Metanephros (tissue), 2 donors: ENCODE measurements around the genes PRXL2A and RGR.

- RAMPAGE, long total RNA = no peak
These were observed 23.1 kb downstream of the PLAC9 start for GRCh38 chr10:80155297-80156449.

DNA sequence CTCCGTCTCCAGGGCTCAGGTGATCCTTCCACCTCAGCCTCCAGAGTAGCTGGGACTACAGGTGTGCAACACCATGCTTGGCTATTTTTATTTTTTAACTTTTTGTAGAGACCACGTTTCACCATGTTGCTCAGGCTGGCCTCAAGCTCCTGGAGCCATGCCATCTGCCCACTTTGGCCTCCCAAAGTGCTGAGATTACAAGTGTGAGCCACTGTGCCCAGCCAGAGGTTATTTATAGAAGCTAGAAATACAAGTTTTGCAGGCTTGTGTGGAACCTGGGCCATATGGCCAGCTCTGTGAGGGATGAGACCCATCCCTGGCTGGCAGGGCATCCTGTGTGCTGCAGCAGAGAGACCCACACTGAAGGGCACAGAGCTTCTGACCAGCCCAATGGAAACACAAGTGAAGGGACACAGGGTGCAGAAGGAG, 35.6 kb downstream of the MAT1A start:
- RAMPAGE, long total RNA = no peak

- RAMPAGE, long total RNA = no peak
These were observed 3.3 kb downstream of the MAT1A start for GRCh38 chr10:80286079-80286733.

GRCh38 chr10:80324084-80324443, 32.5 kb downstream of the DYDC1 start:
- RAMPAGE, long total RNA = no peak

GRCh38 chr10:80357600-80358079, 1.1 kb downstream of the DYDC2 start:
- RAMPAGE, long total RNA = no peak

- RAMPAGE, long total RNA = no peak
These were observed at the start of gene PRXL2A for GRCh38 chr10:80408131-80409195. PRXL2A (plus strand) TSS chr10:80408551.

GRCh38 chr10:80464504-80465478, 10.7 kb downstream of the TSPAN14 start:
- RAMPAGE, long total RNA = no peak

DNA sequence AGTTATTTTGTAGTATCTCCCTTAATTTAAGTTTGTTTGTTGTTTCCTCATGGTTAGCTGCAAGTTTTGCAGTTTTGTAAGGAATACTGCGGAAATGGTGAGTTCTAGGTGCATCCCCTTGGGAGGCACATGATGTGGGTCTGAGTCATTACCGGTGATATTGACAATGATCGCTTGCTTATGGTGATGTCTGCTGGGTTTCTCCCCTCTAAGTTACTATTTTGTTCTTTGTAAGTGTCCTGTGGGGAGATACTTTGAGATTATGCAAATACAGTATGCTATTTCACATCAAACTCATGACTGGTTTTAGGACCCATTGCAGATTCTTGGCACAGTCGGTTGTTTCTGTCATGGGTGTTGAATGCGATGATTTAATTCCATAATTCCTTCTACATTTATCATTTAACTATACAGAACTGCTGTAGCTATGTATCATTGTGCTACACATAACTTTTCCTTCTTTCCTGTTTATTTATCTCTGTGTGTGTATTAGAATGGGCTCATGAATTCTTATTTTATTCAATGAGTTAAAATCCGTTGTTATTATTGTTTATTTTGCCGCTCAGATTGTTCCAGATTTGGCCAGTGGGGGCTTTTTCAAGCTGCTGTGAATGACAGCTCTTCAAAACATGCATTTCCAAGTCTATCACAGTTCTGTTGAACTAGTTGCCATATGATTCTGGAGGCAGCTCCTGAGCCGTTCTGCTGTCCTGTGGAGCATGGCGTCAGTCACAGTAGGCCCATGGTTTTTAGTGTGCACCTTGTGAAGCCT, 18.3 kb downstream of the TSPAN14 start:
- RAMPAGE, long total RNA = no peak

- RAMPAGE, long total RNA = no peak
These were observed 33.8 kb downstream of the TSPAN14 start for GRCh38 chr10:80487553-80488652.

GRCh38 chr10:80491379-80492103, 37.4 kb downstream of the TSPAN14 start:
- RAMPAGE, long total RNA = no peak

GRCh38 chr10:80501823-80502648, 35.7 kb upstream of the SH2D4B start:
- RAMPAGE, long total RNA = no peak

- RAMPAGE, long total RNA = no peak
These were observed 16.9 kb upstream of the SH2D4B start for GRCh38 chr10:80520328-80521603.

- RAMPAGE, long total RNA = no peak
These were observed 359.3 kb downstream of the SH2D4B start for GRCh38 chr10:80896859-80897465.

DNA sequence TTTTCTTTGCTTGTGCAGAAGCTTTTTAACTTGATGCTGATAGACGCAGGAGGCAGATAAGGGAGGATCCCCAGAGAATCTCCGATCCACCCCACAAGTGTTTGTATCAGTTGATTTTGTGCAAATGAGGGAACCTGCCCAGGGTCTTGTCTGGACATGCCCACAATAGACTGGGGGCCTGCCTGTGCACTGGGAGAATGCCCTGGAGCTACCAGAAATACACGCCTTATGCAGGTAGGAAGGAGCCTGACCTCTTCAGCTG, 430.8 kb upstream of the NRG3 start:
- RAMPAGE, long total RNA = no peak

DNA sequence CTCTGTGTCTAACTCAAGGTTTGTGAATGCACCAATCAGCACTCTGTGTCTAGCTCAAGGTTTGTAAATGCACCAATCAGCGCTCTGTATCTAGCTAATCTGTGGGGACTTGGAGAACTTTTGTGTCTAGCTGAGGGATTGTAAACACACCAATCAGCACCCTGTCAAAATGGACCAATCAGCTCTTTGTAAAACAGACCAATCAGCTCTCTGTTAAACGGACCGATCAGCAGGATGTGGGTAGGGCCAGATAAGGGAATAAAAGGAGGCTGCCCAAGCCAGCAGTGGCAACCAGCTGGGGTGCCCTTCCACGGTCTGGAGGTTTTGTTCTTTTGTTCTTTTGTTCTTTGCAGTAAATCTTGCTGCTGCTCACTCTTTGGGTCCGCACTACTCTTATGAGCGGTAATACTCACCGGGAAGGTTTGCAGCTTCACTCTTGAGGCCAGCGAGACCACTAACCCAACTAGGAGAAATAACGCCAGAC, 90.2 kb upstream of the NRG3 start:
- RAMPAGE, long total RNA = no peak

DNA sequence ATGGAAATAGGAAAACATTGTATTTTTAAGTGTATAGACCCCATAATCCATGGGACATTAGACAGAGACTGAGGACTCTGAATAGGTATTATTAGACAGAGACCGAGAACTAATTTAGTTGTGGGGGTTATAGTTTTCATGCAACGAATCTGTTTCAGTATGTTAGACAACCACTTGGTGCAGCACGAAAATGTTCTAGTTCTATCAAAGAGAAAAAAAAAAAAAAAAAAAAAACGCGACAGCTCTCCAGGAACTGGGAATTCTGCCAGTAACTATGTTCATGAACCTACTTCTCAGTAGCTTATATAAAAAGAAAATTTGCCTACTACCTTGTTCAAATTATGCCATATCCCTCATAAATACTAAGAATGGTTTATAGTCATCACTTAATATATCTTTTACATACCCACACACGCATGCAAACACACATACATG, 685.2 kb upstream of the GHITM start:
- RAMPAGE, long total RNA = no peak

DNA sequence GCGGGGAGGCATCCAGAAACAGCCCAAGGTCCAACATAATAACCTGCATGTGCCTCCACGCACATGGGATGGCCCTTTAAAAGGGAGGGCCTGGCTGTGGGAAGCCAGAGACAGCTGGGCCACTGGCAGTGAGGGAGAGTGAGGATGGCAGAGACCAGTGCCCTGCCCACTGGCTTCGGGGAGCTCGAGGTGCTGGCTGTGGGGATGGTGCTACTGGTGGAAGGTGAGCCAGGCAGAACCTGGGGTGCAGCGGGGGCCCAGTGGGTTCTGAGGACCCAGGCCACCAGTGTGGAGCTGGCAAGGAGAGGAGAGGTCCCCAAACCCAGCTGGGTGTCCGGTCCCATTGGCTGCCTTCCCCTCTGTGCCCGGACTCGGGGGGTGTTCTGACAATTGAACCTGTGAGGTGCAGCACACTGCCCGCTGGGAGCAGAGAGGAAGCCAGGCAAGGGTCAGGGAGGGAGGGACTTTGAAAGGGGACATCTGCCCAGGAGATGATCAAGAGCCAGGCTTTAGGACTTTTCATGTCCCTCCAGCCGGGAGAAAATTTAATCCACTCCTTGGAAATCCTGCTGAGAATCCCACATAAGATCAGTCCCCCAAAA, at the start of gene RGR:
Gene RGR, plus strand, starts transcription at position 107 of the 602 bp plus-strand sequence.
- RAMPAGE, long total RNA = no peak

- RAMPAGE, long total RNA = no peak
These were observed 5.7 kb downstream of the CCSER2 start for GRCh38 chr10:84333921-84334645.

DNA sequence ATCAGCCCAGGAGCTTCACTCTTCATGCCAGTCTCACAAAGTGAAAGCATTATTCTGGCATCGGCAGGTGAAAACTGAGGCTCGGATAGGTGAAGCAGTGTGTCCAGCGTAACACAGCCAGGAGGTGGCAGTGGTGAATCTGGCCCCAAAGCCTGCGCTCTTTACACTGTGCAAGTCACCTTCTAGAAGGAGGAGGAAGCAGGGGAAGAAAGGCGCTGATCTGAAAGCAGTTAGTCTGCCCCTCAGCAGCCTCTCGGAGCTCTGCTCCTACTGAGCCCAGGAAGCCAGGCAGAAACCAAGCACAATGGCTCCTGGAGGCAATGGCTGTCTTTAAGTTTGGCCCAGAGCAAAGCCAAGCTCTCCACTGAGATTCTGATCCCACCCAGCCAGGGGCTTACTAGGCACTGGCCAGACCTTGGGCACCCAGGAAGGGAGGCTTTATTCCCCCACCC, 104.6 kb downstream of the GRID1 start:
- RAMPAGE, long total RNA = no peak

- RAMPAGE, long total RNA = no peak
These were observed 3.0 kb downstream of the OPN4 start for GRCh38 chr10:86657375-86657770.